Measurements from ENCODE around the gene ABLIM2.

- PRO-cap, result no peak
- RAMPAGE, long total RNA, 4 experiments, result start-site peak on the plus strand in 1 of 4 experiments, at chr4:6880715-6880802 at its widest, 9 reads per replicate
These were observed 29.1 kb upstream of the TBC1D14 start for GRCh38 chr4:6880470-6880927.

- PRO-cap, result no peak
- RAMPAGE, long total RNA, 4 experiments, result no peak in any of the 4 experiments
These were observed 8.8 kb downstream of the TBC1D14 start for GRCh38 chr4:6918235-6918969.

GRCh38 chr4:6926102-6926647 lies 16.5 kb downstream of the TBC1D14 start:
- PRO-cap, result bidirectional peak, plus-strand start at chr4:6926452, minus-strand start at chr4:6926340
- RAMPAGE, long total RNA, 4 experiments, result no peak in any of the 4 experiments

- PRO-cap, result no peak
- RAMPAGE, long total RNA, 4 experiments, result start-site peak on the plus strand in 2 of 4 experiments, at chr4:6929000-6929465 at its widest, 6 to 20 reads per replicate
These were observed 19.4 kb downstream of the TBC1D14 start for GRCh38 chr4:6928985-6929567.

DNA sequence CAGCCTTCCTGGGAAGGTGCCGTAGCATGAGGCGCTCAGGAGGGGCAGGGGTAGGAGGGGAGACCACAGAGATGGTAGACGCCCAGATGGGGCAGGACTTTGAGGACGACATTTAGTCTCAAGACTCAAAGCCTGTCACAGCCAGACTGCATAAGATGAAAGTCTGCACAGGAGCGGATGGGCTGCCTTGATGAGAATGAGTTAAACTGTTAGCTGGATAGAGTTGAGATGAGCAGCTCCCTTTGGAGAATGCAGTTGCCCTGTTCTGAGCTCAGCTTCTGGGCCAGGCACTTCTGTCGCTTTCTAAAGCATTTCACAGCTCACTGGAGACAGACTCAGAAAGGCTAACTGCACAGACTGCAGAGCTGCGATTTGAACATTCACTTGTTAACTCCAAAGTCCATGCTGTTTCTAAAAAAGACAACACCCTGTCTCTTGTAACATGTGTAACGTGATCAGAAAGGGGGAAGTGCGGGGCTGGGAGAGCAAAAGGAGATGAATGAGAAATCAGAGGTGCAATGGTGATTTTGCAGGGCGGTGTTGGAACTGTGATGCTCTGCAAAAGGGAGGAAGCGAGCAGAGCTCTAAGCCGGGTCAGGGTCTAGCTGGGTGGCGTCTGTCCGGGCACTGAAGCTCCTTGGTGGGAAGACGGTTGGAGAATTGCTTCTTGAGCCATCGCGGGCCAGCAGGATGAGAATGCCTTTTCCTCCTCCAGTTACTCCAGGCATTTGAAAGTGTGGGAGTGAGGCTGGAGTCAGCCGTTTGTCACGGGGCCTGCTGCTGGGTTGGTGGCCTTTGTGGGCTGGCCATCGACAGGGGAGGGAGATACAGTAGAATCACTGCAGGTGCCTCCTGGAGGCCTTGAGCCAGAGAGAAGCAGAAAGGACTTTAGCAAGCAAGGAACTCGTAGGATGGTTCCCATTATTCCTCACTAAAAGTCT lies 20.2 kb downstream of the TBC1D14 start:
- PRO-cap, result bidirectional peak, plus-strand start at position 510 of the sequence, minus-strand start at position 374 of the sequence; bidirectional peak, plus-strand start at position 869 of the sequence, minus-strand start at position 698 of the sequence
- RAMPAGE, long total RNA, 4 experiments, result start-site peak on the plus strand in 1 of 4 experiments, centred at position 427 of the sequence, 5 reads per replicate

DNA sequence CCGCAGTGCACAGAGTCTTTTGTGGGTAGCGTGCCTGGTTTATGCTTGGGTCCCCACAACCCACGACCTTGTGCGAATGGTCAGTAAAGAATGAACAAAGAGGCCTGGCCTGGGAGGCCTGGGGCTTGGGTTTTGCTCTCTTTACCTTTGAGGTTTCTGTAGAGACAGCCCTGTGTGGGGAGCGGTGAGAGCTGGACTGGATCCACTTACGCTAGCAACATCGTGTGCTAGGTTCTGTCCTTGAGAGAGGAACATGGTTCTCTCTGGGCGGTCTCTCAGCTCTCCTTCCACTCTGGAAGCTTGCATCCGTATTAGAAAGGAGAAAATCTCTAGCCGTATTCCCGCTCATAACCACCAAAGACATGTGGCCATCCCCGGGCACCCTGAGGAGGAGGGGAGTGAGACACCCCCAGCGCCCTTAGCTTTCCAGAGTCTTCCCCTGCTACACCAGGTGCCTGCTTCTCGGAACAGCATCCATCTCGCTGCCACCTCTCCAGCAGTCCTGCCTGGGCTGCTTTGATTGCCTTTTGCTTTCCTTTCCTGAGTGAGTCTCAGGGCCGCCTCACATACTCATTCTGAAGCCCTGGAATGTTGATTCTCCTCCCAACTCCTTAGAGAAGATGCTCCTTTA lies 1.3 kb downstream of the TADA2B start:
- PRO-cap, result unidirectional peak, minus-strand start at position 287 of the sequence
- RAMPAGE, long total RNA, 4 experiments, result no peak in any of the 4 experiments

GRCh38 chr4:7052373-7053418 lies 9.5 kb downstream of the TADA2B start:
- PRO-cap, result no peak
- RAMPAGE, long total RNA, 4 experiments, result no peak in any of the 4 experiments

GRCh38 chr4:7060227-7061352 lies 7.3 kb downstream of the GRPEL1 start:
- PRO-cap, result no peak
- RAMPAGE, long total RNA, 4 experiments, result no peak in any of the 4 experiments

GRCh38 chr4:7095810-7096338 lies 28.0 kb upstream of the GRPEL1 start:
- PRO-cap, result unidirectional peak, minus-strand start at chr4:7096061
- RAMPAGE, long total RNA, 4 experiments, result no peak in any of the 4 experiments

DNA sequence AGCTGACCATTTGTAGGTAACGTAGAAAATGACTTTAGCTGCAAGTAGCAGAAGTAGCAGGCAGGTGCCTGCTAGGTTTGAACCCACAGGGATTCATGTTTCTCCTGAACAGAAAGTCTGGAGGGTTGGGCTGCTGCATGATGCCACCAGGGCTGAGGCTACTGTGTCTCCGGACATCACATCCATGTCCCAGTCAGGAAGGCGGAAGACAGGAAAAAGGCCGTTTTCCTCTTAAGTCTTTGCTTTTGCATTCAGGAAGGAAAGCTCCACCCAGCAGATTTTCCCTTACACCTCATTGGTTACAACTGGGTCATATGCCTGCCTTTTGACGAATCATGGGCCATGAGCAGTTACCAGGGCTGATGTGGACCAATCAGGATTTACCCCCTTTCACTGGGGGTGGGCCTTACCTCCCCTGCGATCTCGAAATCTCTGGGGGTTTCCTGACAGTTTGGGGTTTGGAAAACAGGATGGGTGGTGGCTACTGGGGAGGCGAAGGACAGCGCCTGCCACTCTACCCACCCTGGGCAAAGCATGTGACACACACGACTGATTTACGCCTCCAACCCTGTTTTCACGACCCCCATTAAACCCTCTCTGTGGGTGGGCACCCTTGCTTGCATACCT lies 52.5 kb upstream of the GRPEL1 start:
- PRO-cap, result no peak
- RAMPAGE, long total RNA, 4 experiments, result no peak in any of the 4 experiments

GRCh38 chr4:7276547-7276896 lies 84.2 kb downstream of the SORCS2 start:
- PRO-cap, result no peak
- RAMPAGE, long total RNA, 4 experiments, result no peak in any of the 4 experiments

DNA sequence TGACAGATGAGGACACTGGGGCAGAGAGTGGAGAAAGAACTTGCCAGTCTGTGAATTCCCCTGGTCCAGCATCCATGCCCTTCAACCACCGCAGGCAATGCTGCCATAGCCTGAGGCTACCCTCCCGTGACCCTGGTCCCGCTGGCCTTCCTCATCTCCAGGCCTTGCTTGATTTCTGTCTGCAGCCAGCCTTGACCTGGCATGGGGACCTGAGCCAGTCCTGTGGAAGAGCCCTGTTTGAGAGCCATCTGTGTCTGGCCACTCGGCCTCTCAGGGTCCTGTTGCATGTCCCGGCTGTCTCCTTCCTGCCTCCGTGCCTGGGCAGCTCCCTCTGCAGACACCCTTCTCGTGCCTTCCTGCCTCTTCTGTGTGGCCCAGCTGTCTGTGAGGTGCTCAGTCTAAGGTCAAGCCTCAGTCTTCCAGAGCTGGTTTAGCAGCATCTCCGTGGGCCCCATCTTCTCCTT lies 108.3 kb downstream of the SORCS2 start:
- PRO-cap, result no peak
- RAMPAGE, long total RNA, 4 experiments, result no peak in any of the 4 experiments

DNA sequence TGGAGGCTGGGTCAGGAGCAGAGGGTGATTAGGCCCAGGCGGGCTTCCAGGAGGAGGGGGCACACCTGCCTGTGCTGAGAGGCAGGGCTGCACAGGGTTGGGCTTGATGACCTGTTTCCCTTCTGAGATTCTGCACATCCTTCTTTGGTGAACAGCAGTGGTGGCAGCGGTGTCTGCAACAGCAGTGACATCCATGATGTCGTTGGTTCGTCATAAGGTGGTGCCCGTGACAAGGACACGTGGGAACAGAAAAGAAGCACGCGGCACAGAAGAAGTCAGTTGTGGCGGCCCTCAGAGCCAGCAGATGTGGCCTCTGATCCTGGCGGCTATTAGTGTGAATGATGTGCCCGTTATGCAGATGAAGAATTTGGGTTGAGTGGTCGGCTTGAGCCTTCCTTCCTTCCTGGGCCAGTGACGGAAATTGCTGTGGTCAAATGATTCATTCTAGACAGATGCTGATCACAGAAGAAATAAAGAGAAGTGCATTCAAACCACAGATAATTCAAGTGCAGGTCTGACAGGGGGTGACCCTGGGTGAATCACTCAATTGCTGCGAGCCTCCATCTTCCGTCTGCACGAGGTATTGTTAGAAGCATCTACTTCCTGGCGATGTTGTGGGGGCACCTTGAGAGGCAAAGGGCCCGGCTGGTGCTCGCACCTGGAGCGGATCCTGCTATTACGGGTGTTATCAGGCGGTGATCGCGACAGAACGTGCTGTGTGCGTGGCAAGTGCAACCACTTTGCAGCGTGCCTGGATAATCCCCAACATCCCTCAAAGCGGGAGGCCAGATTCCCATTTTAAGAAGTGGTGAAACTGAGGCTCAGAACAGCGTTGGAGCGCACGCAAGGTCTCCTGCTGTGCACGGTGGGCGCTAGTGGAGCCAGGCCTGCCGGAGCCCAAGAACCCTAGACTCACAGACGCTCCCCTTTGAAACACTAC lies 215.2 kb upstream of the PSAPL1 start:
- PRO-cap, result no peak
- RAMPAGE, long total RNA, 4 experiments, result no peak in any of the 4 experiments

DNA sequence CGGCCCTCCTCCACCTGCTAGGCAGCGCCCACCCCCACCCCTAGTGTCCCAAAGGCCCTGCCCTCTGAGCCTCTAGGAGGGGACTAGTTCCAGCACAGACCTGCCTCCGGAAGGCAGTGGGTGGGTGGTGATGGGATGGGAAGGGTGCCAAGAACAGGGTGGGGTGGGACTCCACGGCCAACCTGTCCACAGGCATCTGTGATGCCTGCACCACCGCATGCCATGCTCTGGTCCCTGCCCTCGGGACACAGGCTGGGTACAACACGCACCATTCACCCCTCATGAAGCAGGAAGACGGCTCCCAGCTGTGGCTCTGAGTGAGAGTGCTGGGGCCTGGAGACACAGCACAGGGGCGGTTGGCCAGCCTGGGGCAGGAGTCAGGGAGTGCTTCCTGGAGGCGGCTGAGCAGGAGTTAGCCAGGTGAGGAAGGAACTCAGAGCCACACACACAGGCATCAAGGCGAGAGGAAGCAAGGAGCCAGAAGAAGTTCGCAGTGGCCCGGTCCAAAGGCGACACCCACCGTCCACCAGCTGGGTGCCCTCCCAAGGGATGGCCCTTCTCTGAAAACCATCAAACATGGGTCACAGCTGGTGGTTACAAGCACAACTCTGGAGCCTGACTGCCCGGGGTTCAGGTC lies 243.2 kb upstream of the PSAPL1 start:
- PRO-cap, result unidirectional peak, plus-strand start at position 349 of the sequence
- RAMPAGE, long total RNA, 4 experiments, result no peak in any of the 4 experiments

- PRO-cap, result no peak
- RAMPAGE, long total RNA, 4 experiments, result no peak in any of the 4 experiments
These were observed 177.2 kb downstream of the AFAP1 start for GRCh38 chr4:7762305-7762949.

GRCh38 chr4:7876353-7876707 lies 63.3 kb downstream of the AFAP1 start:
- PRO-cap, result no peak
- RAMPAGE, long total RNA, 4 experiments, result no peak in any of the 4 experiments

GRCh38 chr4:8010235-8011154 lies 70.8 kb upstream of the AFAP1 start:
- PRO-cap, result no peak
- RAMPAGE, long total RNA, 4 experiments, result no peak in any of the 4 experiments

DNA sequence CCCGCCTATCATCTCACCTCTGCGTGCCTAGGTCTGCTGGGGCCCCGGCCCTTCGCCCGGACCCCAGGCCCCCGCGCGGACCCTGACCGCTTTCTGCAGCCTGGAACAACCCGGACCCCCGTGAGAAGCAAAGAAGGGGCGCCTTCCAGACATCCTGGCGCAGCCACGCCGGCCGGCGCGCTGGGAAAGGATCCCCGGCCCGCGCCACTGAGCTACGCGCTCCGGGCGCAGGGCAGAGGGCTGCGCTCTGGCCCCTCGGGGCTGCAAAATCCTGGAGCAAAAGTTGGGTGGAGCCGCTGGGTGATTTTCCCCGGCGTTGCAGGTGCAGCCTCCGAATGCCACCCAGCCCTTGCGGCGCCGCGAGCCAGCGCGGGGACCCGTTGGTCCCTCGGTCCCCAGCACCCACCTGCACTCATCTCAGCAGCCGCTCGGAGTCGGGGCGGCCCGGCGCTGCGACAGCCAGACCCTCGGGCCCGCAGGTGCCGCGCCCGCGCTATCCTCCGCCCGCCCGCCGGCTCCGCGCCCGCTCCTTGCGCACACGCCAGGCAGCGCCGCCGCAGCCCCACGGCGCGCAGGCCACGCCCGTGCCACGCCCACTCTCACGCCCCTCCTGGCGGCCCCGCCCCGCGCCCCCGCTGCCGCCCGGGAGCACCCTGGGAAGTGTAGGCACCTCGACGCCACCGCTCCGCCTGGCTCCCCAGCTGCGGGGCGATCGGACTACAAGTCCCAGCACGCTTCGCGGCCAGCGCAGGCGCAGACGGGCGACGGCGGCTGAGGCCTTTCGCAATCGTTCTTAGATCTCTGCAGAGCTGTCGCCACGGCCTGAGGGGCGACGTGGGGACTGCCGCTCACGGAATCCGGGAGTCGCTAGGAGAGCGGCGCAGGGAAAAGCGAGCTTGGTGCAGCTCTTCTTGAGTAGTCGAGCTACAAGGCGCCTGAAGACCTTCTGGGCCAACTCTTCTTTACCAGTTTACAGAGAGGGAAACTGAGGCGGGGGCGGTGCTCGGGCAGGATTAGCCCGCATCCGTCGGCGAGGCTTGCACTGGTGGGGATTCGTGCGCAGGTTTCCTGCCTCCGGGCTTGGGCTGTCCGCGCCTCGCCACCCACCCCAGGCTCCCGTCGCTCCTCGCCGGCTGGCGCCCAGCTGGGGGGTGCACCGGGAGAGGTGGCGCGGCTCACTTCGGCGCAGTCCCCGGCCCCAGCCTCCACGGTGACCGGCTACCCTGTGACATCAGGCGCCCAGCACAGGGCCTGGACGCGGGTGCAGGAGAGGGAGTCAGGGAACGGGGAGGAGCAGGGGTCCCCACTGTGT lies at the start of gene ABLIM2:
TSS of gene ABLIM2 (minus strand) at position 540 of the 1,312 bp plus-strand sequence.
- PRO-cap, result bidirectional peak, plus-strand start at position 825 of the sequence, minus-strand start at position 532 of the sequence
- RAMPAGE, long total RNA, 4 experiments, result no peak in any of the 4 experiments

DNA sequence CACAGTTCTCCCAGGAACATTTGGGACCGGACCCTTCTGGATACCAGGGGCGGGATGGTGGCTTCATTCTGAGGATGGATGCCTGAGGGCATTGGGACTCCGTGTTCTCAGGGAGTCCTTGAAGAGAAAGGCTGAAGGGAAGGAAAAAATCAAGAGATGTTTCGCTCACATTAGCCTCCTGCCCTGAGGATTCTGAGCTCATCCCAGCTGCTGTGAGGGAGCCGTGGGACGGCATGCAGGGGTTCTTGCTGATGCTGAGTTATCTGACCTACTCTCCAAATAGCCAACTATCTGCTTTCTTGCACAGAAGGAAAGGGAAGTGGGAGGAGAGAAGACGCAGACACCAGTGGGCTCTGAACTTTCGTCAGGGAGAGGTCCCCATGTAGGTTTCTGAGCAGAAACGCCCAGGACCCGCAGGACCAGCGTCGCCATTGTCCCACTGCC lies 13.3 kb upstream of the ABLIM2 start:
- PRO-cap, result no peak
- RAMPAGE, long total RNA, 4 experiments, result no peak in any of the 4 experiments

GRCh38 chr4:8172342-8172851 lies 13.8 kb upstream of the ABLIM2 start:
- PRO-cap, result no peak
- RAMPAGE, long total RNA, 4 experiments, result no peak in any of the 4 experiments

Measured in transverse colon (tissue), 4 donors.